Subcutaneous preadipocyte (primary cell): ENCODE measurements around a stretch of chr6.

DNA sequence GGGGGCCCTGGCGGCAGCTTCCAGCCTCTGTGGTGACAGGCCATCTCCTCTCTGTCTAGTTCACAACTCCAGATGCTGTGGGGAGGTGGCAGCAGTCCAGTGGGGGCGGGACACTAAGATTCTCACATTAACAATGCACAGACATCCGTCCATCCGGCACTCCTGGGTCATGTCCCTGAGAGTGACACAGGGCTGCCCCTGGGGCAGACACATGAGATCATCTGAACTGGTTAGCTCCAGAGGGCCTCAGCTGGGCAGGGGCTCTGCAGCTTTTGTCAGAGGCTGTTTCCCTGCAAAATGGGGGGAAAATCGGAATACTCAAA lies 91.0 kb downstream of the GJA10 start:
- CAGE, long polyA plus RNA: no peak

GRCh38 chr6:90183414-90183973 lies 113.1 kb downstream of the BACH2 start:
- CAGE, long polyA plus RNA: no peak

- CAGE, long polyA plus RNA: no peak
Observed at GRCh38 chr6:90238752-90238951, 58.0 kb downstream of the BACH2 start.

DNA sequence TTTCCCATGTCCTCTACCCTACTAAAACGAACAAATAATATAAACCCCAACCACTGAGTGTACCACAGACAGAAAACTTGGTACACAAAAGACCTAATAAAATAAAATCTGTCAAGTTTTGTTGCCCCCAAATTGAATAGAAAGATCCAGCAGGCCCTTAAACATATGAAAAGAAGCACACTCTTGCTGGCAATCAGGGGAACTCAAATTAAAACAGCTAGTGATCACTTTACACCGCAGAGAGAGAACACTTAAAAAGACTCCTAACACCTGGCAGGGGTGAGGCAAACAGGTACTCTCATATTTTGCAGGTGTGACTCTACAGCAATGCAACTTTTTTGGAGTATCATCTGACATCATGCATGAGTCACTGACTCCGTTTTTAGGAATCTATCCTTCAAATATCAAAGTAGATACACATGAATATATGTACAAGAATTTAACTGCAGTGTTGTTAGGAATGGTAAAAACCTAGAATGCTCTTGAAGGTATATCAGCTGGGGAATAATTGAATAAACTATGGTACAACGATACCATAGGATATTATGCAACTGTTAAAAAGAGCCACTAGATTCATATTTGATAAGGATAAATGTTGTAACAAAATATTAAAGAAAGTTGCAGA lies 29.4 kb downstream of the BACH2 start:
- CAGE, long polyA plus RNA: no peak

- CAGE, long polyA plus RNA: no peak
Observed at GRCh38 chr6:90274405-90275137, 22.1 kb downstream of the BACH2 start.

DNA sequence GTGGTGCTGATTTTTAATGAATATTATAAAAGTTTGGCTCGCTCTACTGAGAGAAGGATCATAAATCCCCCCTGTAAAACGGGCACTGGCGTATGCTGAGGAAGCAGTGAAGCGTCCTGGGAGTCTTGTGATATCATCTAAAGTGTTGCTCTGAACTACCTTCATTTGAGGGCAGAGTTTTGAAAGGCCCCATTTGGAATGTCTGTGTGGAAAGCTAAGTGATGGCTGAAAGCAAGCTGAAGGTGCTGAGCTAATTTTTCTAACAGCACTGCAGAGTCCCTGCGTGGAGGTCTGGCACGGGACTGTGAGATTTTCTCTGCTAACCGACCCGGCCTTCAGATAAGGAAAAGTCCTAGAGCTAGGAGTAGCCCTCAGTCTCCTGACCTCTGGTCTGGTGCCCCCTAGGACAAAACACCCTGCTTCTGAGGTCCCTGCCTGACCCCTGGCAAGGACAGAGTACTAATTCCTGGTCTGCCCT lies 1.3 kb upstream of the BACH2 start:
- CAGE, long polyA plus RNA: no peak

DNA sequence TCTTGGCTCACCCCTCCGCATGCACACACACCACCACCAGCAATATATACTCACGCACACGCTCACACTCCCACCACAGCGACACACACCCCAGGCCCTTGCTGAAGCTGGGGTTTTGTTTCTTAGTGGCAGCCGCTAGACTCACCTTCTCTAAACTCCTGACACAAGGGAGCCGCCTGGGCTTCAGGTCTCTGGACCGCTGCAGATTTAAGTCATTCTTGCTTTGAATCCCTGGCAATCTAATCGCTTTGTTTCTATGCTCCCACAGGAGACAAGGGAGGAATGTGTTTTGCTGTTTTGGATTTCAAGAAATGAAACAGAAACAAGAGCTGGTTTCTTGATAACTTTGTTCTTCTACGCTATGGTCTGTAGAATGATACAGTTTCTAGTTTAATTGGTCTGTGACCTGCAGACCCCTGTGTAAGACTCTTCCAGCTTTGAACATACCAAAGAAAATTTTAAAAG lies 59.5 kb upstream of the BACH2 start:
- CAGE, long polyA plus RNA: no peak

GRCh38 chr6:90425127-90425536 lies 128.5 kb upstream of the BACH2 start:
- CAGE, long polyA plus RNA: no peak

DNA sequence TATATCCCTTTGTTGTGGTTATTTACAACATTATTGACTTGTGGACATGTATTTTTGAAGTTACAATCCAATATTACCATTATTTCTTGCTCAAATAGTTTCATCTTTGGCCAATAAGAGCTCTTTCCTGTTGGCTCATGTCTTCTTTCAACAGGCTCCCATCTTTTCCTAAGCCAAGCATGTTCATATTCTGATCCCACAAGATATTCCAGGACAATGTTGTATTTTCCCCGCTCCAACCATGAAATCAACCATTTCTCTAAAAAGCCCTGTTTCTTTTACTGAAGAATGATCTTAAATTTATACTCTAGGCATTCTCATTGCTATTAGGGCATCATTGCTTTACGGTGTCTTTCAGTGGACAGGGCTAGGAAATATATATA lies 1318.9 kb downstream of the EPHA7 start:
- CAGE, long polyA plus RNA: no peak

- CAGE, long polyA plus RNA: no peak
Observed at GRCh38 chr6:92723514-92724129, 695.7 kb downstream of the EPHA7 start.

DNA sequence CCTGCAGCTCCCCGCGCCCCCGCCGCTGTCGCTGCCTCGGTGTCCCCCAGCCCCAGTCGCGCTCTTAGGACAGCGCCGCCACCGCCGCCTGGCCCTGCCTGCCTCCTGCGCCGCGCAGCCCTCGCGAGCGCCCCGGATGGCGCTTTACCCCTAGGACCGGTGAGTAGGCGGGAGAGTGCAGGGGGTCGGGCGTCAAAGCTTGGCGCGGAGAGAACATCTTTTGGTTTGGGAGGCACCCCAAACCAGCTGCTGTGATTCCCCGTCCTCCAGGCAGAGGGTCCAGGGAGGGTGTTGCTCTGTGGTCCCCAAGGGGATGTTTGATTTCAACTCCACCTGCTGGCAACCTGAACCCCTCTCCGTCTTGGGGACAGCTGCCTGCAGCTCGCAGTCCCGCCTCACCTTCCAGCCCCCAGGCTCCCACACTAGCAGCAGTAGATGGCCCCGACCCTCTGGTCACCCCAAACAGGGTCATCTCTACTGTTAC lies 322 bp downstream of the FUT9 start:
- CAGE, long polyA plus RNA: no peak

DNA sequence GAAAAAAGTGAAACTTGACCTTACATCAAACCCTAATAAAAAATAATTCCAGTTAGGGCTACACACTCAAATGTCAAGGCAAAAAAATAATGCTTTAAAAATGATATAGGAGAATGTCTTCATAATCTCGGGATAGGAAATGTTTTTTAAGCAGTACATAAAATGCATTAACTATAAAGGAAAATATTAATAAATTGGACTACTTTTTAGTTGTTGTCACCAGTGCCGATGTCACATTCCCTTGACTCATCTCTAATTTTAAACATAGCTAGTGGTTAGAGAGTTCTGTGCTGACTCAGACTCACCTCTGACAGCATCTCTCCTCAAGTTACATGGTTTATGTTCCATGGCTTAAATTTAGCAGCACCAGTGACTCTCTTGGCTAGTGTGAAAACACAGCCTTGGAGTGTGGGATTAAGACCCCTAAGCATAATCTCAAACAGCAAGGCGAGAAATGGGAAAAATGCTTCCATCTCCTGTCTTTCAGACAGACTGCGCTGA lies 311.8 kb upstream of the MMS22L start:
- CAGE, long polyA plus RNA: no peak

DNA sequence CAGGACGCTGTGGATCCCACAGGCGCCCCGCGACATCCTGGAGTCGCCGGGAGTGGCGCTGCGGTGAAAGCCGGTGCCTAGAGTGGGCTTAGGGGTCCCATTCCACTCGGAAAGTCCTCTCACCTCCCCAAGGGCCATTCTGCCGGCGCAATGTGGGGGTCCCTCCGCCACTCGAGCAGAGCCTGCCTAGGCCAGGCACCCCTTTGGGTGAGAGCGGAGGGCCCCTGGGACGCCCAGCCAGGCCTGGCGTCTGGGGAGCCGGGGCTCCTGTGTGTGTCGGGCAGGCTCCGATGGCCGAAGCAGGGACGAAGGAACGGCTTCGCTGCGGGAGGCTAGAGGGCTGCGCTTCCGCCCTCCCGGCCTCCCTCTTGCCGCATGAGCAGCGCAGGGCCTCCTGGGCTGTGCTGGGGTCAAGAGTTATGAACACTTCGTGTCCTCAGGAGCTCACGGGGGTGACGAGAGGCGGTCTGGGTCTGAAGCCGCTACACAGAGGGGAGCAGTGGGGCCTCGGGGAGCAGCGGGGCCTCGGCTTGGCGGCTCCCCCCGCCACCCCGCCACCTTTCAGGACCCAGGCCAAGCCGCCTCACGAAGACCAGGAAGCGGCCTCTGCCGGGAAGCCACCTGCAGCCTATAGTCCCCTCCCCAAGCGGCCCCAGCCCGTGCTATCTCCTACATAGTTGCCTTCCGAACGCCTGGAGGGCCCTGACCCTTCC lies 13.6 kb downstream of the POU3F2 start:
- CAGE, long polyA plus RNA: no peak

DNA sequence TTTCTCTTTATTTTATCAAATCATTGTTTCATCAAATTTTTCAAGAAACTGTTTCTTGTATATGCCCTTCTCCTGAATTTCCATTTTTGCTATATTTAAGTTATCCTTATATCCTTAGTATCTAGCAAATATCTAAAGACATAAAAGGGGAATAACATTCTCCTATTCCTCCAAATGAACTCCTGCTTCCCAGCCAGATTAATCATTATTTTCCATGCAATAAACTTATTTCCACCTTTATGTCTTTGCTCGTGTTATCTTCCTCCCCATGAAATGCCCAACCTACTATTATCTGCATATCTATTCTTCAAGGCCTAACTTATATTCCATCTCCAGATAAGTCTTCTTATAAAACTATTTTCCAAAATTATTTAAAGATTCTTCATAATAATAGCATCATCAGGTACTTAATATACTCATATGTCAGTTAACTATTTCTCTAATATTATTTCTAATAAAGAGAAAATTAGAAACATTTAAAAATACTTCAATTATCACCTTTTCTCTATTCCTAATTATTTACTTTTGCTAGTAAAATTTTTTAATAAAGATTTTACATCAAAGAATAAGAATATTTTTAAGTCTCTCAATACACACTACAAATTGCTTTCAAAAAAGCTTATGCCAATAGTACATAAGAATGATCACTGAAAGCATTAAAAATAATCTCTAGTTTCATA lies 29.4 kb downstream of the FBXL4 start:
- CAGE, long polyA plus RNA: no peak

DNA sequence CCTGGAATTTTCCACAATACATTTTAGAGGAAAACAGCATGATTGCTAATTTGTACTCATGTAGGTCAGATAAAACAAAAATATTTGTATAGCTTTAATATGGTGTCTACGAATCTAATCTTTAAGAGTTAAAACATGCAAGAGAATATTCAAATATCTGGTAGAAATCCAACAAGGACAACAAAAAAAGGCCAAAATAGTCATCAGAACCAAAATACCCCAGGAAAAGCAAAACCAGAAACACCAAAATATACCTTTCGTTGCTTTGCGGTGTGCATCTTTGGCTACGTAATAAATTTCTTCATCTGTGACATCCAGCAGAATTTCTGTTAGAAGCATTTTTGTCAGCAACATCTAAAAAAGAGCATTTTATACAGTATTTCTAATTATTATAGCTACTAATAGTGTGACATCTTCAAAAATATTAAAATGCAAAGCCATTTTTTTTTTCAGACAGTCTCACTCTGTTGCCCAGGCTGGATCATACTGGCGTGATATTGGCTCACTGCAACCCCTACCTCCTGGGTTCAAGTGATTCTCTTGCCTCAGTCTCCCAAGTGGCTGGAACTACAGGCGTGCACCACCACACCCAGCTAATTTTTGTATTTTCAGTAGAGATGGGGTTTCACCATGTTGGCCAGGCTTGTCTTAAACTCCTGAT lies 10.5 kb upstream of the COQ3 start:
- CAGE, long polyA plus RNA: no peak

DNA sequence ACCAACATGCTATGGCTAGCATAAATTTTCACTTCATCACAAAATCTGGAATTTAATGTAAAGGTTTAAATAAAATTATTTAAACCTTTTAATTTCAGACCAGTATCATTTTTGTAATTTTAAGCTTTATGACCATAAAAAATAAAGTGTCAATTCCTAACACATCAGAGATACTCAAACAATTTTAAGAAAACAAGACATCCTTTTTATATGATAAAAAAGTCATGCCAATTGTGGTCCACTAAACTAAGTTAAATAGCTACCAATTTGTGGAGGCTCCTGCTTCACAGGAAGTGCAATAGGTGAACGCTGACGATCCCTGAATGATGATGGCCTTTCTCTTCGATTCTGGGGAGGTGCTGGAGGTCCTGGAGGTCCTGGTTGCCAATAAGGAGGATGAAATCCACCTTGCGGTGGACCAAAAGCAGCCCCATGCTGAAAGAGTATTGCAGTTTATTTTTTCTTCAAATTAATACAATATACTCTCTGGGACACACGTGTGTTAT lies 15.0 kb upstream of the COQ3 start:
- CAGE, long polyA plus RNA: no peak

DNA sequence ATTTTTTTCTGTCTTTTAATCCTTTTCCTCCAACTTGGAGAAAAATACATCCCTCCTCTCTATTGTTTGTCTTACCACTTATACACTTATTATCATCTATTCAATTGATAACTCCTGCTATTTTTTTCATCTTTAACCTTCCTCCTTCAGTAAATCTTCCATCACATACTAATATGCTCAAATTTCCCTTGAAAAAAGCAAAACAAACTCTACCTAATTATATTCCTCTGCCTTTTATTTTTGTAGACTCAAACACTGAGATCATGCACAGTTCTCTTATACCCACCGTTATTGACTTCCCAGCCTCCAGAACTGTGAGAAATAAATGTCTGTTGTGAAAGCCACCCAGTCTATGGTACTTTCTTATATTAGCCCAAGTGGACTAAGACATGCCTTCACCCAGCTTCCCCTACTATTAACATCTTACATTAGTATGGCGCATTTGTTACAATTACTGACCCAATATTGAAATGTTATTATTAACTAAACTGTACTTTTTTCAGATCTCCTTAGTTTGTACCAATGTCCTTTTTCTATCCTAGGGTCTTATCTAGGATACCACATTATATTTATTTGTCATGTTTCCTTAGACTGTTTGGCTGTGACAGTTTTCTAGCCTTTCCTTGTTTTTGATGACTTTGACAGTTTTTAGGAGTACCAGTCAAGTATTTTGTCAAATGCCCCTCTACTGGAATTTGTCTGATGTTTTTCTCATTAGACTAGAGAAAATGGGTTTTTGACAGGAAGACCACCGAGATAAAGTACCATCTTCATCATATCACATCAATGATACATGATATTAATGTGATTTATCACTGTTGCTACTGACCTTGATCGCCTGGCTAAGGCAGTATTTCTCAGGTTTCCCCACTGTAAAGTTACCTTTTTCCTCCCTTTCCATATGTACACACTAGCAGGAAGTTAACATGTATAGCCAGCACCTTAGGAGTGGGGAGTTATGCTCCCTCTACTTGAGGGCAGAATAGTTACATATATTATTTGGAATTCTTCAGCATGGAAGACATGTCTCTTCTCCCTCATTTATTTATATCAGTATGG lies 14.7 kb downstream of the CCNC start:
- CAGE, long polyA plus RNA: no peak

- CAGE, long polyA plus RNA: no peak
Observed at GRCh38 chr6:100196271-100197062, 202.4 kb upstream of the MCHR2 start.

GRCh38 chr6:100228399-100229332 lies 234.6 kb upstream of the MCHR2 start:
- CAGE, long polyA plus RNA: no peak

DNA sequence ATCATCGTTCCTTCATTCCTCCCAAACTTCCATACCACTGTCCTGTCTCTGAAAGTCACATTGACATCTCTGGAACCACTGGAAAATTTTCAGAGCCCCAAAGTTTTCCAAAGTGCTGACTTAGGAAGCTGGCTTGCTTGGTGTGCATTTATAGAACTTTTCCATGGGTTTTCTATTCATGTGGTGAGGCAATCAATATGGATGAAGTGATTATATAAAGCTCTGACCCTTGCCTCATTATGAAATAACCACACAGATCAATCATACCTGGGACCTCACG lies 22.8 kb upstream of the SIM1 start:
- CAGE, long polyA plus RNA: no peak